SK-N-MC (cell line): ENCODE results near the gene RNF144A.

DNA sequence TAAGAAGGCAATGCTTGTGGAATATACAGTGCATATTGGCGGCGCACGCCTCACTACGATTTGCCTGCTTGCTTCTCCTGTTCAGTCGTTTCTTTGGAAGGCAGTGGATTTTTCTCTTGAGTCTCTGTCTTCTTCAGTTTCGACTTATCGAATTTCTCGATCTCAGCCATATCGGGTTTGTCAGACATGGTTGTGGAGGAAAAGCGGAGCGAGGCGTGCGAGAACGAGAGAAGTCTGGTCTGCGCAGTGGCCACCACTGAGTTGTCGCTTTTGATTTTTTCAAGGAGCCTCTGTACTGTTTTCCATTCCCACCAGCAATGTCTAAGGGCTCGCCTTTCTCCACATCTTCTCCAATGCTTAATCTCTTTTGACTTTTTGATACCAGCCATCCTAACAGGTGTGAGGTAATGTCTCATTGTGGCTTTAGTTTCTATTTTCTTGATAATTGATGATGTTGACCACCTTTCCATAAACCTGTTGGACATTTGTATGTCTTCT lies 22.6 kb downstream of the COLEC11 start:
- RRBS, result no CpG with 5 or more reads among the region's 17 CpGs

- RRBS, result no CpG with 5 or more reads among the region's 29 CpGs
Measured at GRCh38 chr2:3780066-3781206, 77.1 kb downstream of the DCDC2C start.

- RRBS, result no CpG with 5 or more reads among the region's 11 CpGs
Measured at GRCh38 chr2:5409828-5410554, 282.2 kb upstream of the SOX11 start.

DNA sequence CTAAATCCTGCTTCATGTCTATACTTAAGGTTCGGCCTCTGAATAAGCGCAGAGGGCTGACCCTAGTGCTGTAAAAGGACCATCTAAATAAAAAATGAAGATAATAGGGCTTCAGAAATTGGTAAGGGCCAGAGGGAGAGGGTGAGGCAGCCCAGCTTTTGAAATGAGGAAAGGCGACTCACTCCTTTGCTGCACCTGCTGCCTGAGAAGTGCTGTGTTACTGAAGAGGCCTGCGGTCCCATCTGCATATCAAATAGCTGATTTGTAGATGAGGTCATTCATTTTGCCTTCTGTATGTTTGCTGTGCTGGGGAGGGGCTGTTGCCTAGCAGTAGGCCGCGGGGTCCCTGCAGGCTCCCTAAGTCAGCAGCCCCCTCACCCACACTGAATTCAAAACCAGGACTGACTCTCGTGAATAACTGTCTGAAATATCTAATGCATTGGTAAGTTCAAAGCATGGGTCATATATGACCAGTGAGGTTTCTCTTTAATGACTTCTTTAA lies 377.2 kb downstream of the SOX11 start:
- RRBS, result no CpG with 5 or more reads among the region's 7 CpGs

DNA sequence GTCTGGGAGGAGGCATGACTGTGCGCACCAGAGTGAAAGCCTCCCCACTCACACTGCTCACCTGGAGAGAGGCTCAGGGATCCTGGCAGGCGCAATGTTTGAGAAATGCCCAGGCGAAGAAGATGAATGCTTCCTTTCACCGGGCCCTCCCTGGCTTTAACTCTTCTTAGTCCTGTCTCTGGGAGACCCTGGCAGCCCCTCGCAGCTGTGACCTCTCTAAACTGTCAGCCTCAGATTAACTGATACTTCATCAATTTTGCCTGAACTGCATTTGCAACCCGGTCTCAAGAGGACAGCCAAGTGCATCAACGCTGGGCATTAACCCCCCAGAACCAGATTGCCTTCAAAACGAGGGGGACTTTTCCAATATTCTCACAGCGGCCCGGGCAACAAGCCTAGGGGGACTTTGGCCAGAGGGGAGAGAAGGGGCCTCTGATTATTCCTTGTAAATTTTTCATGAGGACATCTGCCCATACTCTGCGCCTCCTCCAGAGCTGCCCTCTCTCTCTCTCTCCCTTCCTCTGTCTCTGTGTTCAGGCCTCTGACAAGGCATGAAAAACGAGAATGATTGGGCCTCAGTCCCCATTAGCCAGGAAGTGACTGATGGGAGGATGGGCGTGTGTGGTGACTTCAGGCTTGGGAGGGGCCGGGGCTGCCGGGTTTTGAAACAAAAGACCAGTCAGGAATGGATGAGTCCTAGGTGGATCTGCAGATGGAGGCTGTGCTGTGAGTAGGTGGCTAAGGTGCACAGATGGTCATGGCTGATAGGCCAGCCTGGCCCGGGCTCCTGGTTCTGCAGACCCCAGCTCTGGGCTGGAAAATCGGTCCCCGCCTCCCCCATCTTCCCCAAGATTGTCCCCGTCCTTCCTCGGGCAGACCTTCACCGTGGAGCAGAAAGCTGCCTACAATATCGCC lies 93.6 kb downstream of the CMPK2 start:
- RRBS, result 84% methylated on average over 5 of the region's 22 CpGs

DNA sequence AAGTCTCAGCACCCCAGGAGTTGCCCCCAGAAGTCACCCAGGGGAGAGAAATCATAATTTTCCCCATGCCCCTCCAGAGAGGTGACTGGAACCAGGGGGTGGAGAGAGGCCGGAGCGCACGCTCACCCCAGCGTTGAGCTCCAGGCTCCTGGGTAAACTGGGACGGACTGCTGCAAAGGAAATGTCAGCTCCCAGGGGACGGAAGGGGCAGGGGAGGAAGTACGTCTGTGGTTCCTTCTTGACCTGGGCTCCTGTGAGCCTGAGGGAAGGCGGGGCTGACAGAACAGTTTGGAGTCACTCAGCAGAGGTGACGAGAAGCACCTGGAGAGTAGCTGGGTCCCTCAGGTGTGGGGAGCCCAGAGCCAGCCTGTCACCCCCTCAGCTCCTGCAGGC lies 44.5 kb downstream of the CMPK2 start:
- RRBS, result no CpG with 5 or more reads among the region's 9 CpGs

DNA sequence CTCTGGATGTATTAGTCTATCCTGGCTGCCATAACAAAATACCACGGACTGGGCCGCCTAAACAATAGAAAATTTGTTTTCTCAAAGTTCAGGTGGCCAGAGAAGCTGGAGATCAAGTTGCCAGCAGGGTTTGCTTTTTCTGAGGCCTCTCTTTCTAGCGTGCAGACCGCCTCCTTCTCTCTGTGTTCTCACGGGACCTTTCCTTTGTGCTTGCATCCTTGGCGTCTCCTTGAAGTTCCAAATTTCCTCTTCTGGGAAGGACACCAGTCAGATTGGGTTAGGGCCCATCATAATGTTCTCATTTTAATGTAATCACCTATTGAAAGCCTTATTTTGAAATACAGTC lies 1.4 kb upstream of the CMPK2 start:
- RRBS, result no CpG with 5 or more reads among the region's 6 CpGs

- RRBS, result under 1% methylated on average over 32 of the region's 80 CpGs
Measured at GRCh38 chr2:6917126-6917726, at the start of gene RNF144A. TSS of gene RNF144A (plus strand) at chr2:6917412.

DNA sequence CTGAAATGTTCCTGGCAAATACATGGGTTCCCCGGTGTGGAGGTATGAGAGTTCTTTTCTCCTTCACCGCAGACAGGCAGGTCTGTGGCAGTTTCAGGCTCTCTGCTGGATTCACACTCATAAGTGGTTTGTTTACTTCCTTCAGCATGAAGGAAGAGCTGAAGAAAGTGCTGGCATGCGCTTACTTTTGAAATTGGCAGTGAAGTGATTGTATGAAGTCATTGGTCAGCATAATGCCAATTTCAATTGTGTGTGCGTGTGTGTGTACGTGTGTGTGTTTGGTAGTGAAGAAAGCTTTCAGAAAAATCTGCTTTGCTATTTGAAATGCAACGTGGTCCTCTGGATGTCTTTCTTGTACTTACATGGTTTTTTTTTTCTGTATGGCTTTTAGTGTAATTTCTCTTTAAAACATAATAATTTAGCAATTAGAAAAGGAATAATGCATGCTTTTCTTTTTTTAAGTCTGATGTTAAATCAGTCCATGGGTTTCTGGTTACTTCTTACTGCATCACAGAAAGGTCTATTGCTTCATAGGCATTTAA lies 43.6 kb downstream of the RNF144A start:
- RRBS, result no CpG with 5 or more reads among the region's 6 CpGs

GRCh38 chr2:7007779-7009039 lies 91.0 kb downstream of the RNF144A start:
- RRBS, result 100% methylated on average over 2 of the region's 34 CpGs

- RRBS, result no CpG with 5 or more reads among the region's 2 CpGs
Measured at GRCh38 chr2:7978468-7978699, 703.5 kb upstream of the ID2 start.

GRCh38 chr2:8122592-8123052 lies 559.2 kb upstream of the ID2 start:
- RRBS, result no CpG with 5 or more reads among the region's 10 CpGs

GRCh38 chr2:8193482-8194777 lies 487.9 kb upstream of the ID2 start:
- RRBS, result no CpG with 5 or more reads among the region's 21 CpGs

- RRBS, result 98% methylated on average over 1 of the region's 21 CpGs
Measured at GRCh38 chr2:8219900-8220580, 461.8 kb upstream of the ID2 start.

DNA sequence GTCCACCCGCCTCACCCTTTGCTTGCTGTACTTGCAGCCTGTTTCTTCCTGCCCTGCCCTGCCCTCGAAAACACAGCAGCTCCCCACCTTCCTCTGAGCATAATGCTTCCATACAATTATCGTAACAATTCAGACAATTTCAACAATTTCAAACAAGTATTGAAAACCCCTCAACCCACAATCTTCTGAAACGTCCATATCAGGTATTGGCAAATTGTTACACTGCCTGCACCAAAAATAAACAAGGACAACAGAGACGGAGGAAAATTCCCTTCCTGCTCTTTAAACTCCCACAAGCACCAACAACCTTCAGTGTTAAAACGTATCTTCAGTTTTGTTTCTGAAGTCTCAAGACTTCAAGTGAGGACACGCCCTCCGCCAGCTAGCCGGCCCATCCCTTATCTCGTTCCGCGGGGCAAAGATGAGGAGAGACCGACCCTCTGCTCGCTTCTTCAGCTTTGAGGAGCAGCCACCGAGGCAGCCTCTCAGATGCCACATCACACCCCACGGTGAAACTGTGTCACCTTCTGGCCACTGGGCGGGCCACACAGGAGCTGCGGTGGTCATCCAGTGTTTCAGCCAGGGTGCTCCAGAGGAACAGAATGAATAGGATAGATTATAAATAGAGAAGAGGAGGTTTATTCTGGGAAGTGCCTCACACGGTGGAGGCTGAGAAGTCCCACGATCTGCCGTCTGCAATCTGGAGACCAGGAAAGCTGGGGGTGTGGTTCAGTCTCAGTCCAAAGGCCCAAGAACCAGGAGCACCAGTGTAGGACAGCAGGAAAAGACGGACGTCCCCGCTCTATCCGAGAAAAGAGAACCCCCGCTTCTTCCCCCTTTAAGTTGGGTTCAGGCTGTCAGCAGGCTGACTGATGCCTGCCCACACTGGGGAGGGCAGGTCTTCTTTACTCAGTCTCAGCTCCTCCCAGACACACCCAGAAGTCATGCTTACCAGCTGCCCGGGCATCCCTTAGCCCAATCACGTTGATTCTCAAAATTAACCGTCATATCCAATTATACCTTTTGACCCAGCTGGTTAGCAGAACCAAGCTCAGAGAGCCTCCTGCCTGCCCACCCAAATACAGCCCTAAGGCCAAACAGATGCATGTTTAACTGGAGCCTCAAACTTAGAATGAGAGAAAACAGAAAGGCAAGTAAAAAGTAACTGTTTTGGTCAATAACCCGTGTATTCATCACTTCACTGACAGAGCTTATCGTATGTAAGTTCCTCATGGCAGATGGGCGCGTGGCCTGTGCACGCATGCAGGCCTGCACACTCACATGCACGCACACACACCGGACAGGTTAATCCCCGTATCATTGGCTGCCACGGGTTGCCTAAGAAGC lies 399.7 kb upstream of the ID2 start:
- RRBS, result no CpG with 5 or more reads among the region's 38 CpGs

- RRBS, result 100% methylated on average over 2 of the region's 34 CpGs
Measured at GRCh38 chr2:8455239-8456478, 226.2 kb upstream of the ID2 start.

- RRBS, result 93% methylated on average over 4 of the region's 18 CpGs
Measured at GRCh38 chr2:8457649-8458194, 224.1 kb upstream of the ID2 start.

- RRBS, result 2% methylated on average over 24 of the region's 100 CpGs
Measured at GRCh38 chr2:8678606-8679608, 2.9 kb upstream of the ID2 start.

GRCh38 chr2:8821151-8821624 lies 16.2 kb downstream of the KIDINS220 start:
- RRBS, result no CpG with 5 or more reads among the region's 4 CpGs

- RRBS, result no CpG with 5 or more reads among the region's 8 CpGs
Measured at GRCh38 chr2:8836793-8837137, 648 bp downstream of the KIDINS220 start.